Kidney epithelial cell (primary cell): ENCODE results near the gene P3H2.

GRCh38 chr3:188581502-188581684 lies 427.4 kb downstream of the LPP start:
- RAMPAGE, long total RNA = no peak

DNA sequence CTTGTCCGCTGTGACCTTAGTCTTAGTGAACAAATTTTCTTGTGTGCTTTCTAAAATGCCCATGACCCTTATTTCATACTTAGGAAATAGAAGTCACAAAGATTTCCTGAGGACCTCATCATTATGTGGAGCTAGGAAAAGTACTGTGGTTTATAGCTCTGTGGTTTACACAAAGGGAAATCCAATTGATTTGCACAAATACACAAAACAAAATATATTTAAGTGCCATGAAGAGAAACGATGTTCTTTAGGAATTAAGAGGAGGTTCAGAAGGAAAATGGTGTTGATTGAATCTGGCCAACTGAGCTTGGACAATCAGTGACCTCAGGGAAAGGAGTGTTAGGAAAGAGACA lies 500.0 kb downstream of the LPP start:
- RAMPAGE, long total RNA = no peak
- RRBS = no CpG with 5 or more reads among the region's 2 CpGs

- RAMPAGE, long total RNA = no peak
- RRBS = no CpG with 5 or more reads among the region's 1 CpG
Observed at GRCh38 chr3:188655006-188655331, 501.0 kb downstream of the LPP start.

GRCh38 chr3:188708047-188708449 lies 463.7 kb upstream of the TPRG1 start:
- RAMPAGE, long total RNA = no peak
- RRBS = no CpG with 5 or more reads among the region's 5 CpGs

DNA sequence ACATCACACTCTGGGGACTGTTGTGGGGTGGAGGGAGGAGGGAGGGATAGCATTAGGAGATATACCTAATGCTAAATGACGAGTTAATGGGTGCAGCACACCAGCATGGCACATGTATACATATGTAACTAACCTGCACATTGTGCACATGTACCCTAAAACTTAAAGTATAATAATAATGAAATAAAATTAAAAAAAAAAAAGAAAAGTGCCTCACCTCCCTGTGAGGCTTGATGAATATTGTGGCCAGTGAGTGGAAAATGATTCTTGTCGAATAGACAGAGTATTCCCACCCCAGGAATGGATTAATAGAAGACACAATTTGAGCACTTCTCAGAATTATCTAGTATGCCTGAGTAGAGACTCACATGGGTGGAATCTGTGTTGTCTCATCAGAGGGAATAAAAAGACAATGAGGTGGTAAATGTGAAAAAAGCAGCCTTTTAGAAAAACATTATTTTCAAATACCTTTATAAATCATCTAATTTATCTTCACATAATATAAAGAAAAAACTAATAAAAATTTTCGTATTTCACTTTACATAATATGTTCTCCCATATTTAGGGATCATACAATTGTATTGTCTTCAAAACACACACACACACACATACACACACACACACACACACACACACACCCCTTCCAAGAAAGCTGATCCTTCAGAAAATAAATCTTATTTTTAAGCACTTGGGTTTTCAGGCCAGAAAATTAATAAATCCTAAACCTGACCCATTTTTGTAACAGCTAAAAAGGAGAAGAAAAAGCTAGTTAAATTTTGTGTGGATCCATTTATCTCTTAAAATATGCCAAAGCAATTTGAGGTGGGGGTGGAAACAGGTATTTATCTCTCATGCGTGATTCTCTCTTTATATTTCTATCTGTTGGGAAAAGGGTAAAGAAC lies 285.4 kb upstream of the TPRG1 start:
- RAMPAGE, long total RNA = no peak
- RRBS = no CpG with 5 or more reads among the region's 4 CpGs

DNA sequence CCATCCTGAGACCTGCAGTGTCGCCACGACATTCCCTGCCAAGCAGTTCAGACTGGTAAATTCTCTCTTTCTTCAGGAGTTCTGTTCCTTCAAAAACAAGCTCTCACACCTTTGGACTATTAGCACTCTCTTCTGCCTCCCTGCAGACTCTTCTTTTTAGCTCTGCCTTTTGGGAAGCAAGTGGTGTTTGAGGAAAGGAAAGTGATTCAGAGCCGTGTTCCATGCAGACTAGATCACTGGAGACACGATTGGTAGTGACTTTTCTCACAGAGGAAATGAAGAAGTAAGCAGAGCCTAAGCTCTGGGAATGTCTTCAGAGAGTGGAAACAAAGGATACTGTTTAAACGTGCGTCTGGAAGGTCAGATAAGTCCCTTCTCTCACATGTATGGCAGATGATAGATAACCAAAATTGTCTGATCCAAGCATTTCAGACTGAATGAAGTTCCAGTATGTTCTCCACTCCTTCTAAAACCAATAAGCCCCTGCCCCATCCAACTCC lies 270.6 kb upstream of the TPRG1 start:
- RAMPAGE, long total RNA = no peak
- RRBS = no CpG with 5 or more reads among the region's 6 CpGs

DNA sequence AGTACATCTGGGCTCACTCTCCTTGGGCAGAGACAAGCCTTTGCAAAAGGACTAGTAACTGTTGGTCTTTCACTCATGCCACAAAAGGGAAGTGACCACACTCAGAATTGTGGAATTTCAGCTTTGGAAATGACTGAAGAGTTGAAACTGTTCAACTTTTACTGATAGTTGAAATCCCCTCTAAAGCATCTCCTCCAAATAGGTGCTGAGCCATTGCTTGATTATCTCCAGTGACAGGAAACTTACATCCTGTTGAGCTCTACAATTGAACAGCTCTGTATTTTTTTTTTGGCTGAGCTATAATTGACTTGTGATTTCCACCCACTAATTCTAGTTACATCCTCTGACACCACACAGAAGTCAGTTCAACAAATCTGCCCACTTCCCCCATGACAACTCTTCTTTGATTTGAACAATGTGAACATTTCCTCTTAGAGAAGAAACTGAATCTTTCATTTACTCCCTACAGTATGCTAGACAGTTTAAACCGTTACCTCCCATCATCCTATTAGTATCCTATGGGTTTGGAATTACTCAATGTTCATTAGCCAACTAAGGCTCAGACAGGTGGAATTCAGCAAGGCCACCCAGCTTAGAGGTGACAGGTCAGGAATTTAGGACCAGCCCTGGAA lies 254.7 kb upstream of the TPRG1 start:
- RAMPAGE, long total RNA = no peak
- RRBS = no CpG with 5 or more reads among the region's 1 CpG

DNA sequence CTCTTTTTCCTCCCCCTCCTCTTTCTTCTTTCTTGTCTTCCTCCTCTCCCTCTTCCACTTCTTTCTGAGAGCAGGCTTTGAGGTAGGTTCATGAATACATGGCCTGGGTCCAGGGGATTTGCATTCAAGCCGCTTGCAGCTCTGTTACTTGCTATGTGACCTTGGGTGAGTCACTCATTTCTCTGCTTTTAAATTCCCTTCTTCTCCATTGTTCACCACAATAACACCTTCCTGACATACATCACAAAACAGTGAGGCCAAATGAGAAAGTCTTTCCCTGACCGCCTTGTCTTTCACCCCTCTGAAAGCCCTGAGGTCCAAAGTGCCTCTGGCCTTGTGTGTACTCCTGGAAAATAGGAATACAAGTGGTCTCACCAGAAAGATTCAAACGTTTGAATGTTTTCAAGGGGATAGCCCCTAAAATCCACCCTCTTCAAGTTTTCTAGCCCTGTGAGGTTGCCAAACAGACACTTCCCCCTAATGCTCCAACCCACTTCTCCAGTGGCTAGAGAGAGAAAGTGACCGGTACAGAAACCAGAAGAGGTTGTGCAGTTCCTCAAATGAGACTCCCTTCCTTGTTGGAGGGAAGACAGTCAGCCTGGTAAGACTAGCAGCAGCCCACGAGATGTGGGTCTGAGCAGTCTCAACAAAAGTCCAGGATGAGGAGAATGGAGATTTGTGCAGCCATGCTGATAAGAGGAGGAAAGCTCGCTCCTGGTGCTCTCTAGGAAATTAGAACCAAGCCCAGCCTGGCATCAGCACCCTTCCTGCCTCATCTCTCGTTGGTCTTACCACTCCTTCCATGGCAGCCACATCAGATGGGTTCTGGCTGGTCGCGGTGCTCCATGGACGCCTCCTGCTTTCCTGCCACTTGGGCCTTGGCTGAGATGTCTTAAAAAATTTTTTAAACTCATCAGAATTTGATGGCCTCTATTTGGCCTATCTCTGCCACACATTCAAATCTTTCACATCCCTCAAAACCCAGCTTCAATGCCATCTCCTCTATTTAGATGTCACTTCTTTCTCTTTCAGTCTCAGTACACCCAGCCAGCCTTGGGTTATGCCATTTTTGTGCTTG lies 222.8 kb upstream of the TPRG1 start:
- RAMPAGE, long total RNA = no peak
- RRBS = no CpG with 5 or more reads among the region's 10 CpGs

DNA sequence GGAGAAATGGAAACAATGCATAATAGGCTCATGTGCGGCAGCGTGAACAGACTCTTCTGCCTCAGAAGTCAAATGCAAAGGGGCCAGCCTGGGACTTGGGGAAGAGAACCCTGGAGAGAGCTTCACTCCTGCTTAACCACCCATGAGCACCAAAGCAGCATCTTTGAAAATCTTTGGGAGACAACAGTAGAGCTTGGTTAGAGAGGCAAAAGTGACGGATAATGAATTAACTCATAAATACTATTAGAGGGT lies 196.2 kb upstream of the TPRG1 start:
- RAMPAGE, long total RNA = no peak
- RRBS = no CpG with 5 or more reads among the region's 3 CpGs

GRCh38 chr3:188978202-188978680 lies 193.5 kb upstream of the TPRG1 start:
- RAMPAGE, long total RNA = no peak
- RRBS = no CpG with 5 or more reads among the region's 5 CpGs

- RAMPAGE, long total RNA = no peak
- RRBS = no CpG with 5 or more reads among the region's 2 CpGs
Observed at GRCh38 chr3:189293167-189293777, 121.5 kb downstream of the TPRG1 start.

- RAMPAGE, long total RNA = no peak
- RRBS = no CpG with 5 or more reads among the region's 11 CpGs
Observed at GRCh38 chr3:189304352-189305416, 132.9 kb downstream of the TPRG1 start.

DNA sequence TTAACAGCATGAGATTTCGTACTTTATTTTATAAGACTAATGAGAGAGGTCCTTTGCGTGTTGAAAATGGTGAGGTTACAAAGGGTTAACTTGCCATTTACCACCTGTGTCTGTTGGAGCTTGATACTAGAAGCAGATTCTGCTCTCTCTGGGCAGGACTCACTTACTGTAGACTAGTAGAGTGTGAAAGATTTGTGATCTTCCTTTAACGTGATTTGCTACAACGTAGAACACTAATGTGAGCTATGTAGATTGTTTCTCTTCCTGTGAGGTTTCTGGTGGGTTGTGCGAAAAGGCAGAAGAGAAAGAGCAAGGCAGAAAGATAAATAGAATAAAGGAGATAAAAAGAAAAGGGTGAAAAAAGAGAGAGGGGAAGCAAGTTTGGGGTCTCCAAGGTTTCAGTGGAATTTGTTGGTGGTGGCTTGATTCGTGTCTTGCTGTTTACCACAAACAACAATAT lies 1.1 kb downstream of the TP63 start:
- RAMPAGE, long total RNA = no peak
- RRBS = no CpG with 5 or more reads among the region's 6 CpGs

- RAMPAGE, long total RNA = no peak
- RRBS = no CpG with 5 or more reads among the region's 1 CpG
Observed at GRCh38 chr3:189702221-189702636, 71.0 kb downstream of the TP63 start.

DNA sequence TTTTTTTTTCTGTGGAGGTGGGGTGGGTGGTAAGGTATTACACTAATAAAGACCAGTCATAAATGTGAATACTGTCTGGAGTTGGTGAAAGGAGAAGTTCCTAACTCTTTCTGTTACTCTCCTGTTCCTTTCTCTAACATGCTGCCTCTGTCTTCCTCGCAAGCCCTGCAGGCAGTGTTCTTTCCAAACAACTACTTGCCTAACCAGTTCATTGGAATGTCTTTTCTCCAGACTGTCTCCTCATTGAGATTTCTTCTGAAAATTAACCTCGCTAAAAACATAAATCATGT lies 135.2 kb downstream of the TP63 start:
- RAMPAGE, long total RNA = no peak
- RRBS = no CpG with 5 or more reads among the region's 2 CpGs

DNA sequence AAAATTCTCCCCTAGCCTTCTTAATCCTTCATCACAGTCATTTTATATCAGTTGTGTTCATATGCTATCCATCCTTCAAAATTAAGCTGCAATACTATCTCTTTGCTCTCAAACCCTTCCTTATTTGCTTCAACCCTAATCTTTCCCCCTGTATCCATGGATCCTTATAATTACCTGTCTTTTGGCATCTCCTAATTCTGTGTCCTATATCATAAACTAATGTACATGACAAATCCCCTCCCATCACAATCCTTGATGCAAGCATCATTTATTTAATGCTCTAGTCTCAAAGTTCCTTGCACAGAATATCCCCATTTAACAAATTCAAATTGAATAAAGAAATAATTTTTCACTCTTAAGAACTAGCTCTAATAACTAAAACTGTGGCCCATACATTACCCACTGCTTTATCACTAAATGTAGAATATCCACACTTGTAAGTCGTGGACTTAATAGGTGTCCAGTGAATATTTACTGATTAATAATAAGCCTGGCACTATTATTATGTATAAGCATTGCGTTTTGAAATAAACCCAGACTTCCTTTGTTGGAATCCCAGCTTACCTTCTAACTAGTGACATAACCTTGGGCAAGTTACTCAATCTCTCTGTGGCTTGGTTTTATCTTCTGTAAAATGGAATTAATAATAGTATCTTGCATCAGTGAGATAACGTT lies 58.5 kb downstream of the P3H2 start:
- RAMPAGE, long total RNA = no peak
- RRBS = no CpG with 5 or more reads among the region's 3 CpGs

- RAMPAGE, long total RNA = no peak
- RRBS = no CpG with 5 or more reads among the region's 1 CpG
Observed at GRCh38 chr3:190076819-190077784, 43.6 kb downstream of the P3H2 start.

DNA sequence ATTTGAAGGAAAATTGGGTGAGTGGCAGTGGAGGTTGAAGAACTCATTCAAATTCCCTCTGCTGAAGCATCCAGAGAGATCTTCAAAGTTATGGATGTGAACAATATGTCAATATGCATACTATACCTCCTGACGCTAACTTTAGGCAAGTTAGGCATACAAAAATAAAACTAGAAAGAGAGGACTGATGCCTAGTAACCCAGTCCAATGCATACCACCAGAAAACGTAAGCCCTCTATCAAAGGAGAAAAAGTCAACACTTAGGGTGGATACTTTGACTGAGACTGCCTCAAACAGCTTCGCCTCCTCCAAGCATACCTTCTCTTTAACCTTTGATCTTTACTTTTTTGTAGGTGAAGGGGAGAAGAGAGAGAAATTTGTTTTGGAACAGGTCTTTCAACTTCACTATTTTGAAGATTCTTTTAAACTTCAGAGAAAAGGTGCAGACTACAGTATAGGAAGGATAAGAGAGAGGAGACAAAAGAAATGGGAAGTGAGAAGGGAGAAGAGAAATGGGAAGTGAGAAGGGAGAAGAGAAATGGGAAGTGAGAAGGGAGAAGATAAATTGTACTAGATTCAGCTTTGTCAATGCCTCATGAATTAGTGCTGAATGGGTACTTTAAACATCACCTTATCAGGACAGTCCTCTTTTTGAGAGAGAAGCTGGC lies 1.2 kb downstream of the P3H2 start:
- RAMPAGE, long total RNA = no peak
- RRBS = no CpG with 5 or more reads among the region's 3 CpGs

GRCh38 chr3:190120041-190121208 lies at the start of gene P3H2:
Gene P3H2 (minus strand): TSS chr3:190120897.
- RAMPAGE, long total RNA = no peak
- RRBS = 1% methylated on average over 25 of the region's 112 CpGs

- RAMPAGE, long total RNA = no peak
- RRBS = no CpG with 5 or more reads among the region's 8 CpGs
Observed at GRCh38 chr3:190386274-190386960, 1.5 kb upstream of the CLDN16 start.